ENCODE results near the genes CMTM6 and CCR4.

DNA sequence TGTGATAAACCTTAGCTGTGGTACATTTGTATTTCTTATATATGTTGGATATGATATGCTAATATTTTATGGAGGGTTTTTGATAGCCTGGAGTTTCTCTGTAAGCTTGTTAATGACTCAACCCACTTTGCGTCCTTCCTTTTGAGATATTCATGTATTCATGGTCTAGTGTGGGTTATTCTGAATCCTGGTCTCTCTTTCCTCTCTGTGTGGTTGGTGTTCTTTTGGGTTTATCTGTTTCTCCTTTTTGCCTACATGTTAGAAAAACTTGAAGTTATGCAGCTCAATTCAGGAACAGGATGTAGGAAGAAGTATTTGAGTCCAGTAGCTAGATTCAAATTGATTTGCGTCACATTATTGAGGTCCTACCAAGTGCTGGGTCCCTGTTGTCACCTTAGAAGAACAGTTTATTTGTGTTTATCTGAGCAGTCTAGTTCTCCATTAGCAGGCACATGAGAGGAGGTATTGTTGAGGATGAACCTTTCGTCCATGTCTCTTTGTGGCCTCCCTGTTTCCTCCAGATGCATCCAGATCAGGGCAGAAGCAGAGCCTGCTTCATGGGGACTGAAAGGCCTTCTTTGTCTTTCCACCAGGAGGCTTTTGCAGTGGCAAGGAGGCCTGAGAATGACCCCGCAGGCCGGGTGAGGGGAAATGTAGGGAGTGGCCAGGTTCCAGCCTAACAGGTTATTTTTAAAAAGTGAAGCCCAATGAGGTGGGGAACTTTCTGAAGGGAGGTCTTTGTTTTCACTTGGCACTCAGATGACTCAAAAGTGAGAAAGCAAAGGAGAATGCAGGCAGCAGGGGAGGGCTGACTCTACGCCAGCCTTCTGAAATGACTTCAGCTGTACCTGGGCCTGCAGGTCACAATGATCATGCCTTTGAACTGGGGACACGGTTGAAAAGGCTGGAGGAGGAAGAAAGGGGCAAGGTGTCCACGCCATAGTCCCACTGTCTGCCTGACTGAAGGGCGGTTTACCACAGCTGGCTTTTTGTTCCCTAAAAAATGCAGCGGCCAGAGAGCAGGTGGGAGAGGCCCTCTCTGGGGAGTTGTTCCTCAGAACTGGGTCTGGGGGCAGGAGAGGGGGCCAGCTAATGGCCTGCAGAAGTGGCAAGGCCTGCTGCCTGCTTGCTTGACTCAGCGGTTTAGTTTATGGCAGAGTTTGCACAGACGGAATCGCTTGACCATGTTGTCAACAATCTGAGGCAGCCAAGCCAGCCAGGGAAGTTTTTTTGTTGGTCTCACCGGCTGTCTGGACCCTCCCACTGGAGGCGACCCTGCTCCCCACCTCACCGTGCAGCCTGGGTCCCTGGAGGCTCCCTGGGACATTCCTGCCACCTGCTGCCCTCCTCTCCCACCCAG lies 28.5 kb downstream of the CMTM7 start:
- RRBS, result no CpG with 5 or more reads among the region's 16 CpGs
CAGE:
- cytosol, long polyA plus RNA, result no peak
- long polyA plus RNA, result no peak
- nucleus, long polyA plus RNA, result no peak

- RRBS, result 1% methylated on average over 7 of the region's 37 CpGs
CAGE:
- cytosol, long polyA plus RNA, result no peak
- long polyA plus RNA, result no peak
- nucleus, long polyA plus RNA, result no peak
Measured at GRCh38 chr3:32501865-32502685, 577 bp downstream of the CMTM6 start.

DNA sequence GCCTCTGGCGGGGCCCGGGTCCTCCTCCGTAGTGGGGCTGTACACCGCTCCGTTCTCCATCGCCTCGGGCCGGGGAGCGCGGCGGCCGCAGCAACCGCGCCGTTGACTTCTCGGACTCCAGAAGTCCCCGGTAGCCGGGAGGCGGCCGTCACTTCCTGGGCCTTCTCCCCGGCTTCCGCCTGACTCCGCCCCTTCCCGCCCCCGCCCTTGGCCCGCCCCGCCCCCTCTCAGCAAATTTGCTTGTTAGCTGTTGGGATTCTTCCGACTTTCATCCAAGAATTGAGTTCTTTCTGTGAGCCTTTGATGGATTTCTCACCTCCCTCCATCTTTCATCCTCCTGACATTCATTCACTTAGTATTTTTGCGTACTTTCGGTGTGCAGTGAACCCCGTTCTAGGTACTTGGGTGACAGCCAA lies at the start of gene CMTM6:
Gene CMTM6 (minus strand): TSS at position 167 of the 416 bp plus-strand sequence.
- RRBS, result under 1% methylated on average over 16 of the region's 31 CpGs
CAGE:
- cytosol, long polyA plus RNA, result start-site peak on the minus strand centred at position 125 of the sequence, 34 bp wide, 540 and 223 reads in 2 replicates
- long polyA plus RNA, result start-site peak on the minus strand centred at position 135 of the sequence, 47 bp wide, 479 and 1,086 reads in 2 replicates
- nucleus, long polyA plus RNA, result start-site peak on the minus strand centred at position 121 of the sequence, 34 bp wide, 154 and 117 reads in 2 replicates

DNA sequence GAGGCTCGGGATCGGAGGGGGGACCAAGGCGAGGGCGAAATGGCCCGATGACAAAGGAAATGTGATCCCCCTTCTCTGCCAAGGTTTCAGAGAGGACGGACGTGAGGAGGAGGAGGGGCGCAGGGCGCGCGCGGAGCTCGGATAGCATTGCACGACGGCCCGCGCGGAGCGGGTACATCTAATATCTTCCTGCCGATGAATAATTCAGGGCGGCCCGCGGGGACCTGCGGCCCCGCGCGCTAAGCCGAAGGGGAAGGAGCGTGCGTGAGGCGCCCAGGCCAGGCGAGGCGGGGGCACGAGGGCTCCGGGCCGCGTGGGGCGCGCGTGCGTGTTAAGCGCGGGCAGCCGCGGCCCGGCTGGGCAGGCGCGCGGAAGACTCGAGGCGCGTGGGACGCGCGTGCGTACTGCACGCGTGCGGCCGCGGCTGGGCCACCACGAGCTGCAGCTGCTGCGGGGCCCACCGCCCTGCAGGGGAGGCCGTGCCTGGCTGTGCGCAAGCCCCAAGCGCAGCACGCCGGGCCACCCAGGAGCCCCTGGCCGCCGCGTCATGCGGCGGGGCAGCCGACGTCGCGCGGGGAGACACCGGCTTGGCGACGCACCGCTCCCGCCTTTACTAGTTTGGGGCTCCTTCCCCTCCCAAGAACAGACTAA lies 719 bp upstream of the TRIM71 start:
- RRBS, result 4% methylated on average over 24 of the region's 84 CpGs
CAGE:
- cytosol, long polyA plus RNA, result no peak
- long polyA plus RNA, result no peak
- nucleus, long polyA plus RNA, result no peak

- RRBS, result 92% methylated on average over 7 of the region's 18 CpGs
CAGE:
- cytosol, long polyA plus RNA, result no peak
- long polyA plus RNA, result no peak
- nucleus, long polyA plus RNA, result no peak
Measured at GRCh38 chr3:32869238-32870220, 51.7 kb downstream of the TRIM71 start.

GRCh38 chr3:32951313-32951758 lies at the start of gene CCR4:
CCR4 (plus strand) TSS chr3:32951644.
- RRBS, result no CpG with 5 or more reads among the region's 8 CpGs
CAGE:
- cytosol, long polyA plus RNA, result no peak
- long polyA plus RNA, result no peak
- nucleus, long polyA plus RNA, result no peak

DNA sequence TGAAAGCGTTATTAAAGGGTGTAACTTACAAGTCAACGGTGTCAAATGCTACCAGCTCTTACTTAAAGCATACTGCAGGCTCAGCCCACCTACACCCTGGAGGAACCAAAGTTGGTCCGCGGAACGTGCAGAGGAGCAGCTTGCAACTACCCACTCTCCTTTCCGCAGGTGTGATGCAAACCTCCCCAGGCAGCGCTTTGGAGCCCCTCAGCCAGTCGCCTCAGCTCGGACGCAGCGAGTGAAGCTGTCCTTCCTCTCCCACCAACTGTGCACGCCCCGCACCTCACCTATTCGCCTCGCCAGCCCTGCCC lies 939 bp downstream of the GLB1 start:
- RRBS, result no CpG with 5 or more reads among the region's 15 CpGs
CAGE:
- cytosol, long polyA plus RNA, result no peak
- long polyA plus RNA, result no peak
- nucleus, long polyA plus RNA, result no peak

DNA sequence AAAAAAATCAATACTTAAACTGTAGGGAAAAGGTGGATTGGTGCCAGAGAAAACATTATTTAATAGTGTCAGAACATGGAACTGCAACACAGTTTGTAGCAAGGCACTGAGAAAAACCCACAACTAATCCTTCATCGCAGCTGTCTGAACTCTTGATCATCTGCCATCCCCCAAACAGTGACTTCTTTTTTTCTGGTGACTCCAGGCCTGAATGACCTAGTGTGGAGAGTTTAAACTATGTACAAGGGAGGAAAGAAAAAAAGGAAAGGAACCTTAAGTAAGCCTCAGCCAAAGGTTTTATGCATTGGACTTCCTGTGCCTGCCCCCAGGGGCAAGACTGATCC lies 33.1 kb downstream of the CRTAP start:
- RRBS, result no CpG with 5 or more reads among the region's 1 CpG
CAGE:
- cytosol, long polyA plus RNA, result no peak
- long polyA plus RNA, result no peak
- nucleus, long polyA plus RNA, result no peak

DNA sequence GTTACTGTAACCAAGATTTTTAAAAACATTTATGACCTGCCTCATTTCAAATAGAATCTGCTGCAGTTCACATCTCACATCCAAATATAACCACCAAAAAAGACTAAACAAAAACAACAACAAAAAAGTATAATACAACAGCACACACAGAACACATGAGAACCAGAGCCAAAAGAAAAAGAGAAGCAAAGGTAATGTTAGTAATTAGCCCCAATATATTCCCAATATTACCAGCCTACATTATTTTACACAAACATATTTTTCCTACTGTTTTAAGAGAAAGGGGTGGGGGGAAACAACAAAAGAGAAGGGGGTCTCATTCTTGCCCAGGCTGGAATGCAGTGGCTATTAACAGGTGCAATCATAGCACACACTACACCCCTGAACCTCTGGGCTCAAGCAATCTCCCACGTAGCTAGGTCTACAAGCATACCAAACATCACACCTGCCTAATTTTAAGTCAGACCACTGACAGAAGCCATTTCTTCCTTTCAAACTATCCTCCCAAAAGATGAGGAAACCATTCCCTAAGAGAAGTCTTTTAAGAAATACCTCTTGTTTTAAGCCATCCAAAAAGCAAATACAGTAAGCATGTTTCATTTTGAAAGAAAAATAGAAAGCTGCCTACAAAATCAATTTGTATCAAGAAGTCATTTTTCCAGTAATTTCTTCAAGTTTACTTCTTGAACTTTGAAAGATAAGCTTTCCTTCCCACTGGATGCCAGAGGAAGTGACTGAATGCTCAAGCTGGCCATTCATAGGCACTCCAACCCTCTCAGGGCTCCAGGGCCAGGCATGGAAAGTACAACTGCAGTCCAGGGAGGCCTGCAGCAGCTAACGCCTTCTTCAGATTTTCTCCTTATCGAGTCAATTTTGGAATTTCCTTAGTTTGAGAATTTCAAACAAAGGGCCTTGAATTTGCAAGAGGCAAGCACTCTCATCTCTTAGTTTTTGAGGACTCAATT lies 3.0 kb downstream of the UBP1 start:
- RRBS, result no CpG with 5 or more reads among the region's 3 CpGs
CAGE:
- cytosol, long polyA plus RNA, result no peak
- long polyA plus RNA, result no peak
- nucleus, long polyA plus RNA, result no peak

- RRBS, result no CpG with 5 or more reads among the region's 6 CpGs
CAGE:
- cytosol, long polyA plus RNA, result no peak
- long polyA plus RNA, result no peak
- nucleus, long polyA plus RNA, result no peak
Measured at GRCh38 chr3:33592073-33592731, 125.9 kb downstream of the CLASP2 start.

DNA sequence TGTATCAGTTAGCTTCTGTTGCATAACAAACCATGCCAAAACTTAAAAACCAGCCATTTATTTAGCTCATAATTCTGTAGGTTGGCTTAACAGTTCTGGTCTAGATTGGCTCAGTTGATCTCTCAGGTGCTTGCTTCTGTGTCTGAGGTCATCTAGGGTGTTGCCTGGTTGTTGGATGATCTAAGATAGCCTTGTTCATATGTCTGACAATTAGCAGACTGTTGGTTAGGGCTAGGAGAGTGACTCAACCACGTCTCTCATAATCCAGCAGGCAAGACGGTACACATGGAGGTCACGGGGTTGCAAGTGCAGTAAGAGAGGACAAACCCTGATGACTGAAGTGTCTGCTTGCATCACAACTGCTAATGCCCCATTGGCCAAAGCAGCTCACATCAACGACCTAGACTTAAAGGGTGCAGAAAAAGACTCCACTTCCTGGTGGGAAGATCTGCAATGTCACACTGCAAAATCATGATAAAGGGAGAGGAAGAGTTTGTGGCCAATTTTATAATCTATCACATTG lies 6.8 kb upstream of the PDCD6IP start:
- RRBS, result no CpG with 5 or more reads among the region's 4 CpGs
CAGE:
- cytosol, long polyA plus RNA, result no peak
- long polyA plus RNA, result no peak
- nucleus, long polyA plus RNA, result no peak

DNA sequence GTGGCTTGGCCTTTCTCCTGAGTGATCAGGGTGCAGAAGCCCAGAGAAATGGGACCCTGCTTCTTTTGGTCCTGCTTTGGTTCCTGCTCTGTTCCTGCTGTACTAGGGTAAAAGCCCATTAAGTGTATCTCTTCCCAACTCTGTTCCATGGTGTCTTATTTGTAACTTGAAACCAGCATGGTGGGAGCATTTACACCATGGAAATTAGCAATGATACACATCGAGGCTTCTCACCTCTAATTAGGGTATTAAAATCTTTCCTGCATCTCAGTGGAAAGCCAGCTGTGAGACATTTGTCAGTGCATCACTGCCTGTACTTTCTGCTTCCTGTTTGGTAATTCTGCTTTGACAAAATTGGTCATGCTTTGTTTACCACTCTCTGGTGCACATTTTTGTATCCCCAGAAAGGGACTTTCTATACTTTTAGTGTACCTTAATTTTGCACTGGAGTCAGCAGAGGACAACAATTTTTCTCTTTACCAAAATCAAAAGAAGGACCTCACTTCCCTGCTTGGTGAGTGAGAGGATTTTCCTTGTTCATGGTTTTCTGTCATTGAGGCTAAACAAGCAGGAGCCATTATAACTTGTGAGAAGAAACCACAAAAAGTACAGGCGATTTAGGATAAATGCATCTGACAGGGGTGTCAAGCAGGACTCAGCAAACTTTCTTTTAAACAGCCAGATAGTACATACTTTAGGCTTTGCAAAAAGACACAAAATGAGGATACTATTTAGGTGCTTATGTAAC lies 402.2 kb downstream of the PDCD6IP start:
- RRBS, result no CpG with 5 or more reads among the region's 2 CpGs
CAGE:
- cytosol, long polyA plus RNA, result no peak
- long polyA plus RNA, result no peak
- nucleus, long polyA plus RNA, result no peak

- RRBS, result no CpG with 5 or more reads among the region's 2 CpGs
CAGE:
- cytosol, long polyA plus RNA, result no peak
- long polyA plus RNA, result no peak
- nucleus, long polyA plus RNA, result no peak
Measured at GRCh38 chr3:36494784-36495367, 114.6 kb downstream of the STAC start.

DNA sequence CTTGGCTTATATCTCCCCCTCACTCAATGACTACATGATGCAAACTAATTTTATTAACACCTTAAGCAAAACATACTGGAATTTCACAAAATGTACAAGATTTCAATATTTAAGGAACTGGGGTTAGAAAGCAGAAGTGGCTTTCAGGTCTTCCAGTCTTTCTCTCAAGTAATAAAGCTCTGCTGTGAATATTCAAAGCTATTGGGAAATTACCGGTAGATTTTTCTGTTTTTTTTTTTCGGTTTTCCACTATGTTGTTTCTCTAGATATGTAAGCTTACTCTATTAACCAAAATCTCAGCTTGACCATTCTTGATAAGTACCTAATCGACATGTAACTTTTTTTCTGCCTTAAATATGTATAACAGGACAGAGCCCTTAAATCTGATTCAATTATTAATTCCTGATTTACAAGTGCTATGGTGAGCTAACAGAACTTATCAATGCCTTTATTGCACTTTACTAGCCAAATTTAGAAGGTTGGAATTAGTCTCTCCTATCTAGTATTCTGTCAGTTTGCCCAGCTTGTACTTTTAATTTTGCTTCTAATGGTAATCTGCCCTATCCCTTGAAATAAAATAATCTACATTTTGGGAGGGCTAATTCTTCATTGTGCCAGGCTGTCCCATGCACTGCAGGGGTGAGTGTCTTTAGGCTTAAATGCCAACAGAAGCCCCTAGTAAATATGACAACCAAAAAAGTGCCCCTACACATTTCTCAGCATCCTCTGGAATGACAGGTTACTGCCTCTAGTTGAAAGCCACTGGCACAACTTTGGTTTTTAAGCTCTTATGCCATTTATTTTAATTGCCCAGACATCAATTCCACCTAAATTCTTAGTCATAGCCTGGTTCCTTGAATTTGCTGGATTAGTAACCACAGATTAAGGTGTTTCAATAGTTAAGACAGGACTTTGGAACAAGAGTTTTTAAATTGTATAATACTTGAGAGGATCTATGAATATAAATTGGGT lies 3.6 kb downstream of the EPM2AIP1 start:
- RRBS, result no CpG with 5 or more reads among the region's 3 CpGs
CAGE:
- cytosol, long polyA plus RNA, result no peak
- long polyA plus RNA, result no peak
- nucleus, long polyA plus RNA, result no peak

DNA sequence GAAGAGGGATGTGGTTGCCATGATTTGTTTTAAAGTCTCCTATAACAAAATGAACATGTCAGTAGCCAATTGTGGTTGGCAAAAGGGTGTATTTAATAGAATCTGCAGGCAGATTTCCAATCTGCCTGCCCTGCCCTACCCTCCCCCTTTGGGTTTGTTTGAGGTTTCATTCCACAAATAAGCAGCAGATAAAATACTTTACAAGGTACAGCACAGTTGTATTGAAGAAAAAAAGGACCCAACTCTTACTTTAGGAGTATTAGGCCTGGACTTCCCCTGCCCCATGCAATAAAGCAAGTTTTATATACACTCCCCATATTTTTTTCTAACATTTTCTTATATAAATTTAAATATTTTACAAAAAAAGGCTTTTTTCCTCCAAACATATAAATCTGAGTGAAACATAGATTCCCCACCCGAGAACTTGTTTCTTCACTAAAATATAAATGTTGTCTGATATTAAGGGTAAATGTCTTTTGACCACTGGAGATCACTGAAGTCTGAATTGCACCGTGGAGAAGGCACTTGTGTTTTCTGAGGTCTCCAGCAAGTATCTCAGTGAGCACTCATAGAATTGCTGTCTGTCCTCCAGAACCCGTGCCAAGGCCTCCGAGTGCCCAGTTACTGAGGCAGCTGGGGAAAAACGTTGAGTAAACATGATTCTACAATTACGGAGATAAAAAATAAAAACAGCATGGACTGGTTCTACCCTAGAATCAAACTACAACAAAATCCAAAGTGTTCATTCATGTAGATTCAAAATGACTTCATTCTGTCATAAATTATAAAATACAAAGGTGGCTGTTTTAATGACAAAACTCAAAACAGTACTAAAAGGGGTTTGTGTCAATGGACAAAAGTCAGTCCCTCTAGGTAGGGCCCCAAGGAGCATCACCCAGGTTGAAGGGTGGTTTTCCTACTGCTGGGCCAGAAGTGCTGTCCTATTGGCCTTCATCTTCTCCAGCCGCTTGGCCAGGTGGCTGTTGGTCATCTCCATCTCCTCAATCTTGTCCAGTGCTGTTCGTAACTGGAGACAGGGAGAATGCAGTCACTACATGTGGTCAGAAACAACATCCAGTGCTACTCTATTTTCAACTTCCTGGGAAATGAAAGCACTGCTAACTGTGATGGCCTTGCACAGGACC lies 60.0 kb downstream of the MLH1 start:
- RRBS, result no CpG with 5 or more reads among the region's 8 CpGs
CAGE:
- cytosol, long polyA plus RNA, result no peak
- long polyA plus RNA, result no peak
- nucleus, long polyA plus RNA, result no peak

GRCh38 chr3:37058743-37059278 lies 65.5 kb downstream of the MLH1 start:
- RRBS, result no CpG with 5 or more reads among the region's 7 CpGs
CAGE:
- cytosol, long polyA plus RNA, result no peak
- long polyA plus RNA, result no peak
- nucleus, long polyA plus RNA, result no peak

- RRBS, result no CpG with 5 or more reads among the region's 6 CpGs
CAGE:
- cytosol, long polyA plus RNA, result no peak
- long polyA plus RNA, result no peak
- nucleus, long polyA plus RNA, result no peak
Measured at GRCh38 chr3:37162573-37163927, 11.3 kb downstream of the LRRFIP2 start.

- RRBS, result no CpG with 5 or more reads among the region's 1 CpG
CAGE:
- cytosol, long polyA plus RNA, result no peak
- long polyA plus RNA, result no peak
- nucleus, long polyA plus RNA, result no peak
Measured at GRCh38 chr3:37323503-37323888, 80.4 kb downstream of the GOLGA4 start.

DNA sequence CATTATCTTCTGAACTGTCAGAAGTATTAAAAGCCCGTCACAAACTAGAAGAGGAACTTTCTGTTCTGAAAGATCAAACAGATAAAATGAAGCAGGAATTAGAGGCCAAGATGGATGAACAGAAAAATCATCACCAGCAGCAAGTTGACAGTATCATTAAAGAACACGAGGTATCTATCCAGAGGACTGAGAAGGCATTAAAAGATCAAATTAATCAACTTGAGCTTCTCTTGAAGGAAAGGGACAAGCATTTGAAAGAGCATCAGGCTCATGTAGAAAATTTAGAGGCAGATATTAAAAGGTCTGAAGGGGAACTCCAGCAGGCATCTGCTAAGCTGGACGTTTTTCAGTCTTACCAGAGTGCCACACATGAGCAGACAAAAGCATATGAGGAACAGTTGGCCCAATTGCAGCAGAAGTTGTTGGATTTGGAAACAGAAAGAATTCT lies 80.9 kb downstream of the GOLGA4 start:
- RRBS, result no CpG with 5 or more reads among the region's 3 CpGs
CAGE:
- cytosol, long polyA plus RNA, result no peak
- long polyA plus RNA, result no peak
- nucleus, long polyA plus RNA, result no peak

DNA sequence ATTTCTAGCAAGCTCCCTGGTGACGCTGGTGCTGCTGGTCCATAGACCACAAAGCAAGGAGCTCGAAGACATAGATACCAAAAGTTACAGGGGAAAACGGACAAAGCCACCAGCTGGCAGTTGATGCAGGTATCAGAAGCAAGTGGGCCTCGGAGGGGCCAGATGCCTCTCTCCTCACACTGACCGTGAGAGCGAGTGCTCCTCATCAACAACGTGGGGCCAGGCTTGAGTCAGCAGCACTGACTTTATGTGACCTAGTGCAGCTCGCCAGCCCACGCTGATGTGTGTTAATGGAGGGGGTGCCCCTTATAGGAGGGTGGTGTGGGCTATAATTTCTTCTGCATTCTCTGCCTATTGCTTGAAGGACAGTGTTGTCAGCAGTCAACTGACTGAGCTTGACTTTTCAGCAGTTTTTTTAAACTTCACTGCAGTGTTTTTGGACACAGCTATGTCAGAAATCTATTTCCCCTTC lies 104.7 kb downstream of the ITGA9 start:
- RRBS, result no CpG with 5 or more reads among the region's 9 CpGs
CAGE:
- cytosol, long polyA plus RNA, result no peak
- long polyA plus RNA, result no peak
- nucleus, long polyA plus RNA, result no peak